Sternocleidomastoid (tissue), 1 donor: ENCODE measurements around a stretch of chr10.

DNA sequence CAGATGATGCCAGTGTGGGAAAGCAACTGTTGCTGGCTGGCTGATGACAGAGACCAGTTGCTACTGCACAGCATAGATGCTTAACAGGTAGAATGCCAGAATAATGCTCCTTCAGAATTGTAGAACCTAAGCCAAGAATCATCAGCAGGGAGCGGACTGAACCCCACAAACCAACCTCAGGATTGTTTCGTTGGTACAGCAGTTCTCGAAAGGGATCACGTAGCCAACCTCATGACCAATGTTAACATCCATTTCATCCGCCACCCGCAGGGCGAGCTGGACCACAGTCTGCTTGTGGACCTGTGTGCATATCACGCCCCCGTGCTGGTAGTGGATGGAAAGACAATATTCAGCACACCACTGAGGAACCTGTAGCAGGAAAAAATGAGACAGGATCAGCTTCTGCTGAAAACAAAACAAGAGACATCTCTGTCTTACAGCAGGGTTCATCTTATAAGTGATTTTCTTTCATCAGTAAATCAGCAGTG, 14.2 kb downstream of the DHX32 start:
- PRO-cap, result no peak

DNA sequence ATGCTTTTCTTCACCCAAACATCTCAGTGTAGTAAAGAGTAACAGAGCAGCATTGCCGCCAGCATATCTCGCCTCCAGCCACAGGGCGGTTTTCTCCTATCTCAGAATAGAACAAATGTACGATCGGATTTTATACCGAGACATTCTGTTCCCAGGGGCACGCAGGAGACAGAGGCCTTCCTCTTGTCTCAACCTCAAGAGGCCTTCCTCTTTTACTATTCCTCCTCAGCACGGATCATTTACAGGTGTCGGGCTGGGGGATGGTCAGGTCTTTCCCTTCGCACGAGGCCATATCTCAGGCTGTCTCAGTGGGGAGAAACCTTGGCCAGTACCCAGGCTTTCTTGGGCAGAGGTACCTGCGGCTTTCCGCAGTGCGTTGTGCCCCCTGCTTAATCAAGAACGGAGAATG, 44.1 kb downstream of the FANK1 start:
- PRO-cap, result no peak

GRCh38 chr10:126511444-126511658, 123.1 kb upstream of the ADAM12 start:
- PRO-cap, result no peak

GRCh38 chr10:126638599-126639063, 31.9 kb downstream of the C10orf90 start:
- PRO-cap, result no peak

DNA sequence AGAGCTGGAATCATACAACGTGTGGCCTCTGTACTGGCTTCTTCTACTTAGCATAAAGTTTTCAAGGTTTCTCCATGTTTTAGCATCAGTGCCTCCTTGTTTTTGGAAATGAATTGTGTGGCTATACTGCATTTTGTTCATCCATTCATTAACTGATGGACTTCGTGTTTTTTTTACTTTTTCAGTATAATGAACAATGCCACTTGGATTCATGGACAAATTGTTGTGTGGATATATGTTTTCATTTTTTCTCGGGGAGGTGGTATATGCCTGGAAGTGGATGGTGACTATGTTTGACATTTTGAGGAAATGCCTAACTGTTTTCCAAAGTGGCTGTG, 86.8 kb downstream of the INSYN2A start:
- PRO-cap, result no peak

- PRO-cap, result no peak
Measured at GRCh38 chr10:127196633-127196998, 225 bp upstream of the INSYN2A start.

GRCh38 chr10:127911411-127912027, 4.6 kb downstream of the PTPRE start:
- PRO-cap, result no peak

- PRO-cap, result no peak
Measured at GRCh38 chr10:127926403-127926948, 19.6 kb downstream of the PTPRE start.

DNA sequence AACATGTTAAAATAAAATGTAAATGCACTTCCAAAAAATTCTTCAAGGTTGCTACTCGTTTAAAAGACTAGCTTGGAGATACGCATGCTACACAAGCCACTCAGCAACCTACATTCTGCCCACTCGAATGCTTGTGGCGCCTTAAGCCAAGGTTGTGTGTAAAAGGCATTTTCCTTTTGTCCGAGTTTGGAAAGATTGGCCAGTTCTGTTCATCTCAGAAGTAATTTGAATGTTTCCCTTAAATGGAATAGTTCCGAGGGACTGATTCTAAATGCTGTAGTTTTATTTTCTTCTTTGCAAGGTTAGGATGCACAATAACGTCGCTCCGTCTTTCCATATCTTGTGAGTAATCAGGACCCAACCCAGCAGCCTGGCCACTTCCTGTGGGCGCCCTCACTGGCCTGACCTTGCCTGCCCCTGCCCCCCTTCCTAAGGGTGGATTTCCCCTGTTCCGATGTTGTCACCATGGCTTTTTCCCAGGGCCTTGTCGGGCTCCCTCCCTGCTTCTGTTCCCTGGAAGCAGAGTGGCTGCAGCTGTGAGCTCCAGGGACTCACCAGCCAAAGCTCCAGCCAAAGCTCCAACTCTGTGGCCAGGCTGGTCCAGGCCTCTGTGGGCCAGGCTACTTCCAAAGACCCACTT, 70.6 kb downstream of the PTPRE start:
- PRO-cap, result bidirectional peak, plus-strand start at position 522 of the sequence, minus-strand start at position 344 of the sequence

GRCh38 chr10:128000528-128000960, 93.6 kb downstream of the PTPRE start:
- PRO-cap, result bidirectional peak, plus-strand start at chr10:128000895, minus-strand start at chr10:128000816

DNA sequence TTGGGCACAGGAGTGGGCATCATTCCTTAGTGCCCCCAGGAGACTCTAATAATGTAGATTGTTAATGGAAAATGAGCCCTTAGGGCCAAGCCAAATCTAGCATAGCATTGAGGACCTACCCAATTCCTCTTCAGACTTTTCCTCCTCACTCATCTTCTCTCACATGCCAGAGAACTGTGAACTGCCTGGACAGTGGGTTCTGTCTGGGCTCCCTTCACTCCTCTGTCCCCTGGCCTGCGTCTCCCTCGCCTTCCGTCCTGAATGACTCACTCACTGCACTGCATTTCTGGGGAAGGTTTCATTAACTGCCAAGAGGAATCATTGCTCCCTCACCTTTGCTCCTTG, 89.2 kb downstream of the MKI67 start:
- PRO-cap, result no peak

DNA sequence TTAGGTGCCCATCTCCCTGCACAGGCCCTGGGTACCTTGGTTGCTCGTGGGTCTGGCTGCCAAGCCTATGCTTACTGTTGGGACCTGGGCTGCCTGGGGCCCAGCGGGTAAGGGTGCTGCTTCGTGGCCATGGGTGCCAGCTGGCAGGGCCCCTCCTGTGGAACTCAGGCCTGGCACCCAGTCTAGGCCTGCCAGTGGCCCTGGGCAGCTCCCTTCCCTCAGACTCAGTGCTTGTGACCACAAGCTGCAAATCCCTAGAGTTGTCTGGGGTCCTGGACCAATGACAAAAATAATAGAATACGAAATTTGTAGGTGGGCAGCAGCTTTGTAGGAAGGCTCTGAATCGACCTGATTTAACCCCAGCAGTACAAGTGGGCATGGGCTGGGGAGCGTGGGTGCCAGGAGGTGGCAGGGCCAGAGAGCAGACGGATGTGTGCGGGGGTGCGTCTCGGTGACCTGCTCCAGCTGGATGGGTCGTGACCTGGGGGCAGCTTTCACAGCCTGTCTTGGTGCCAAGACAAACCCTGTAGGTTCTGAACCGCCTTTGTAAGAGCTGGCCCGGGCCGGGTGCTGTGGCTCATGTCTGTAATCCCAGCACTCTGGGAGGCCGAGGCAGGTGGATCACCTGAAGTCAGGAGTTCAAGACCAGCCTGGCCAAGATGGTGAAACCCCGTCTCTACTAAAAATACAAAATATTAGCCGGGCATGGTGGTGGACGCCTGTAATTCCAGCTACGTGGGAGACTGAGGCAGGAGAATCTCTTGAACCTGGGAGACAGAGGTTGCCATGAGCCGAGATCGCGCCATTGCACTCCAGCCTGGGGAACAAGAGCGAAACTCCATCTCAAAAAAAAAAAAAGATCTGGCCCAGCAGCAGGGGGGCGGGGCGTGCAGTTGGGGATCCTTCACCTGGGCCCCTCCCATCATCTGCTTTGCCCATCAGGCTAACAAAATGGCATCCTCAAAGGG, 69.6 kb downstream of the MKI67 start:
- PRO-cap, result no peak

DNA sequence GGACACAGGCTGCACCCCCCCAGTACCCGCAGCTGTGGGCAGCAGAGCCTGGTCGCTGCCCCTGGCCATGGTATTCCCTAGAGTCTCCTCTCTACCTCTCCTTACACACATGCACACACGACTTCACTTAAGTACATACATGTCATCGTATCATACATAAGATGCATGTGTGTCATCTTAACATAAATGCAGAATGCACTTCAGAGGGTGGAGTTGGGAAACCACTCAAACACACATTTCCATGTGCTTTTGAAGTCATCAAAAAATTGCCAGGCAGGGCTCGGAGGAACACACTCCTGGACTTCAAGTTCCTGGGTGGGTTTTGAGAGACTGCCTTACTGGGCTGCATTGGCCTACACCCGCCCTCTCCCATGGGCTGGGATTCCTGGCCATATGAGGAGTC, 48.4 kb downstream of the MKI67 start:
- PRO-cap, result no peak

DNA sequence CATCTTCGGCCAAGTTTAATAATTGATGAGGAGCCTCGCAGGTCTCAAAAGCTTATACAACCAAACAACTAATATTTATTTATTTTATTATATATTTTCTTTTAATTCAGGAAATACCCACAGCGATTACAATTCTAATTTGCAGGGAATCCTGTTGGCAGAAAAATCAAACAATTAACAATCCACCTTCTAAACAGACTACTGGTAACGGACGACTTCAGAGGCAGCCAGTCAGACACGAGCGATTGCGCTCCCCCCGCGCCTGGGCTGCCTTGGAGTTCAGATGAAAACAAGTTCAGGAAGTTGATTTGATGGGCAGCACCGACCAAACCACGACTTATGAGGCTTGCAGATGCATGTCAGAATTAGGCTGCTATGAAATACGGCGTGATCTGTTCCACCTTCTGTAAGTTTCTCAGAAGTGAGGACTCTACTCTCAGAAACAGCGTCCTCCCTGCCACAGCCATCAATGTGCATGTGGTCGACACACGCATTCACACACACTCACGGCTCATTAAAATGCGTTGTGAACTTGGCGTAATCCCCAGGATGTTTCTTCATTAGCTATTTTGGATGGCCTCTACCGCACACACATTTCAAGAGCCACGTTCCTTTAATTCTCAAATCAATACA, 431.7 kb upstream of the MGMT start:
- PRO-cap, result no peak

DNA sequence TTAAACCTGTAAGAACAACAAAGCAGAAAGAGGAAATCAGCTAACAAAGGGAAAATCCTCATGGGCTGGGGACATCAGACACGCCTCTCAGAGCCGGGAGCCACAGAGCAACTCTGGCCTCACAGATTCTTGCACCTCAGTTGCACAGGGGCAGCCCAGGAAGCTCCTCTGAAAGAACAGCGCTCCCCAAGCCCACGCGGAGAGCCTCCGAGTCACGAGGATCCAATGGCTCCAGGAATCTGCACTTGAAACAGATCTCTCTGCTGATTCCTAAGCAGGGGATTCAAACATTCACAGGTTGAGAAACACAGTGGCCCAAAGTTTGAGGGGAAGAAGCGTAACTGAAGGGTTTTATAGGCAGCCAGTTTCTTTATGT, 213.2 kb upstream of the MGMT start:
- PRO-cap, result no peak

- PRO-cap, result no peak
Measured at GRCh38 chr10:130213271-130213690, 77.1 kb downstream of the GLRX3 start.

DNA sequence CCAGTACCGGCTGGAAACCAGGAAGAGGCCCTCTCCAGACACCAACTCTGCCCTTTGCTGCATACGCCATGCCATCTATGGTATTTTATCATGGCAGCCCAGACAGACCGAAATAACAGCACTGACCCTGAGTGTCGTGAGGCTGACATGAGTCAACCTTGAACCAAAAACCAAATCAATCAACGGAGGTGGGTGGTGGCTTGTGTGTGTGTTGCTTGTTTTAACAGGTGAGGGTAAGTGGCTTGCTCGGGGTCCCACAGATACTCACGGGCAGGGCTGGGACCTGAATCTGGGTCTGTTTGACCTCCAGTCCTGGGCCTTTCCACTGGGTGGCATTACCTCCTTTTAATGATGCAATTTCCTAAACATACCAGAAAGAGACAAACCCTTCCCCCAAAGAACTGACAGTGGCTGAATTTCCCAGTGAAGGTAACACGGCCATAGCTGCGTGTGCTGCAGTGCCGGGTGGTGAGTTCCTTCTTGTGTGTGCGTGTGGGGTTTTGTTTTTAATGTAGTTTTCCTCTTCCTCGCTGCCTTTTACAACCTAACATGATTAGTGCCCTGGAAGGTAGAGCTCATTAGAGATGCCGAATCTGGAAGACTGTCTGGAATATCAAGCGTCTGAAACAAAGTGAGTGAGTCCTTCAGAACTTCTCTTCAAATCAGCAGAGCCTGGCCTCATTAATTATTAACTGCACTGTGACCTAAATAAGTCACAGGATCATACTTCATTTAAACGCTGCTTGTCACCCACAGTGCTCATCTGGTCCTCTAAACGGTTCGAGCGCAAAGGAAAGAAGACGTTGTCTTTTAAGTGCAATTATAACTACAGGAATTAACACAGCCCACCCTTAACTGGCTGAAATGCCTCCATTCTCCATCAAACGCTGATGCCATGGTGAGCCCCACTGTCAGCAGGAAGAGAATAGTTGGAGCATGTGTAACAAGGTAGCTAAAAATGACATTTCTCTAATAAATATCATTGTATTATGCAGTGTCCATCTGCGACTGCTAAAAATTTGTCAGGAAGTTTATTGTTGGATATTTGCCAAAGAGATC, 166.1 kb upstream of the TCERG1L start:
- PRO-cap, result no peak

DNA sequence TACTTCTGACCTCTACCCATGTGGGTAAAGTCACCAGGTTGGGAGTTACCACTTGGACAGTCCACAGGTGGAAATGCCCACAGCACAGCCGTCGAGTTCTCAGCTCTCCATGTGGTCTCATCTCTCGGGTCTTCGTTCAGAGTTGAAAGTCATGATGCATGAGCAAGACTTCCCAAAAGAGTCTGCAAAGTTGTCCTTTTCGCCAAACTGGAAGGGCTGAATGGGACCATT, 79.1 kb upstream of the PPP2R2D start:
- PRO-cap, result no peak

DNA sequence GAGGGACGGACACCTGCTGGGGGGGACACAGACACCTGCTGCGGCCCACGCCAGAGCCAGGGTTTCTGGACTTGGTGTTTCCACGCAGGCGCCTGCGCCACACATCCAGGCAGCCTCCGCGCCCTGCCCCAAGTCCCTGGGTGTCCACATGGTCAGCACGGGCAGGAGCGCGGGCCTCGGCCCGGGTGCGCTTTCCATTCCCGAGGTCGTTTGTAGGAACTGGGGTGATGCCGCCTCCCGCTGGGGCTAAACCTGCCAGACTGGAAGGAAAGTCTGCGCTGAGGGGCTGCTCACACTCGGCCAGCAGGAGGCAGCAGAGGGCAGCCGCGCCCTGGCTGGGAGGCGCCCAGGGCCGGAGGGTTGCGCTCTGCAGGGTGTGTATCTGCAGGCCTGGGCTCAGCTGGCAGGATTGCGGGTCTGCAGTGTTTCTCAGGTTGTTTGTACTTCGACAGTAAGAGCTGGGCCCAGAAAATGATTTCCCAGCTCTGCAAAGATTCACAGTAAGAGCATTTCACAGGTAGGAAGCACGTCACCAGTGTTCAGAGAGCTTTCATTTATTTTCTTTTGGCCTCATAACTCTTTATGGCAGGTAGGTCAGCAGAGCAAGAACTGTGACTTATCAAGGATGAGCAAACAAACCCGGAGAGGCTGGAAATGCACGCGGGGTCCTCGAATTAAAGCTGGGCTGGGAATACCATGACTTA, 15.4 kb upstream of the PPP2R2D start:
- PRO-cap, result no peak

GRCh38 chr10:131949896-131950502, 31.7 kb downstream of the BNIP3 start:
- PRO-cap, result no peak